Glomerular endothelial cell (primary cell): ENCODE data around the genes ZNF655 and CYP3A4.

DNA sequence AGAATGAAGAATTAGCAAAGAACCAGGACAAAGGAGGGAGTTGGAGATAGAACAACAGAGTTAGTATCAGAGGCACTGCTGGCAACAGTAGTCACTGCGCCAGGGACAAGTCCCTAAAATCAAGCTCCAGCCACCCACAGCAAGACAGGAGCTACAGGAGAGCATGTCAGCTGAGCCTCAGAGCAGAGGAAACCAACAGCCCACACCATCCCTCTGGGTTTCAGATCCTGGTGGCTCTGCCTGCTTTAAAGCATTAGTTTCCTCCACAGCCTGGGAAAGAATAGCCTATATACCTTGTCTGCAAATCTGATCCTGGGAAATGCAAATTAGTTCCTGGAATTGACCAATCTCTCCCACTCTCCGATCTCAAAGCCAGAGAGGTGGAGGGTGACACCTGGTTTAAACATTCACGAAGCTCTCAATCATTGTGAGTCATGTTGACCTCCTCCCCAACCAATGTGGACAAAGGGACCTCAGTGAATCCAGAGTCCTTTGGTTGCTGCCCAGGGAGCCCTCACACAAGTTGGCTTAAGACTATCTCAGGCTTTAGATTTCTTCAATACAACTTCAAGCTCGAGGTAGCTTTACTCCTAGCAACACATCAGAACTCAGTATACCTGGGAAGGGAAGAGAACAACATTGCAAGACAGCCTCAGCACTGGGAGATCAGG, 3.7 kb upstream of the KPNA7 start:
- RAMPAGE, long total RNA = no peak

DNA sequence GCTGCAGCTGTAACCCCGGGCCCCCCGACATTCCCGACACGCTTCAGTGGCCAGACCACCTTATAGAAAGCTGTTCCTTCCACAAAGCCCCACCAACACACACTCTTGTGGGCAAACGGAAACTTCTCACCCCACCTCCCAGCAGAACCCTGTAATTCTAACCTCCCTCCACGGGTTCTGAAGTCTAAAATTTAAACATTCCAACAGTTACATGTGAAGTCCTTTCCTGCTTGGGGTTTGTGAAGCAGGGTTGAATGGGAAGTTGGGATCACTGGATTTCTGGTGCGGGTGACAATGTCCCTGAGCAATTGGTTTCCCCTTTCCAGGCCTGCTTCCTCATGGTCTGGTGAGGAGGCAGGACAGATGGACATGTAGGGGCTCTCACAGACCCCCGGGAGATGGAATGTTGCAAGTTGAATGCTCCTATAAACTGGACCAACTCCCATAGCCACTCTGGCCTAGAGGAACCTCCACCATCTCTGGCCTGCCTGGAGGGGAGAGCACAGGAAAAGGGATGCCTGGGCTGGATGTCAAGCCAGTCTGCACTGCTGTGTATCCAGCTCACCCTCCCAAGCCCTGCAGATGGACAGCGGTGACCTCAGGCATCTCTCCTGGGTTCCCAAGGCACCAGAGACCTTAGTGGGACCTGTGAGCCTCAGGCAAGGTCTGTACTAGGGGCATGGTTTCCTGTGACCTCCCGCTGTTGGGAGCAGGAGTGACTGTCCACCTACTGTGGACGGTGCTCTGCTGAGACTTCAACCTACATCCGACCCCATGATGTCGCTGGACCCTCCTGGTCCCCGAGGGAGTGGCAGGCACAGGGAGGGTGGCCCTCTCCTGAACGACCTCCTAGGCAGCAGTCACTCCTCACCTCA, 11.3 kb downstream of the PDAP1 start:
- RAMPAGE, long total RNA = no peak

GRCh38 chr7:99450628-99451362, 12.1 kb downstream of the CPSF4 start:
- RAMPAGE, long total RNA = no peak

- RAMPAGE, long total RNA = no peak
Observed at GRCh38 chr7:99558159-99558360, 382 bp upstream of the ZNF655 start.

DNA sequence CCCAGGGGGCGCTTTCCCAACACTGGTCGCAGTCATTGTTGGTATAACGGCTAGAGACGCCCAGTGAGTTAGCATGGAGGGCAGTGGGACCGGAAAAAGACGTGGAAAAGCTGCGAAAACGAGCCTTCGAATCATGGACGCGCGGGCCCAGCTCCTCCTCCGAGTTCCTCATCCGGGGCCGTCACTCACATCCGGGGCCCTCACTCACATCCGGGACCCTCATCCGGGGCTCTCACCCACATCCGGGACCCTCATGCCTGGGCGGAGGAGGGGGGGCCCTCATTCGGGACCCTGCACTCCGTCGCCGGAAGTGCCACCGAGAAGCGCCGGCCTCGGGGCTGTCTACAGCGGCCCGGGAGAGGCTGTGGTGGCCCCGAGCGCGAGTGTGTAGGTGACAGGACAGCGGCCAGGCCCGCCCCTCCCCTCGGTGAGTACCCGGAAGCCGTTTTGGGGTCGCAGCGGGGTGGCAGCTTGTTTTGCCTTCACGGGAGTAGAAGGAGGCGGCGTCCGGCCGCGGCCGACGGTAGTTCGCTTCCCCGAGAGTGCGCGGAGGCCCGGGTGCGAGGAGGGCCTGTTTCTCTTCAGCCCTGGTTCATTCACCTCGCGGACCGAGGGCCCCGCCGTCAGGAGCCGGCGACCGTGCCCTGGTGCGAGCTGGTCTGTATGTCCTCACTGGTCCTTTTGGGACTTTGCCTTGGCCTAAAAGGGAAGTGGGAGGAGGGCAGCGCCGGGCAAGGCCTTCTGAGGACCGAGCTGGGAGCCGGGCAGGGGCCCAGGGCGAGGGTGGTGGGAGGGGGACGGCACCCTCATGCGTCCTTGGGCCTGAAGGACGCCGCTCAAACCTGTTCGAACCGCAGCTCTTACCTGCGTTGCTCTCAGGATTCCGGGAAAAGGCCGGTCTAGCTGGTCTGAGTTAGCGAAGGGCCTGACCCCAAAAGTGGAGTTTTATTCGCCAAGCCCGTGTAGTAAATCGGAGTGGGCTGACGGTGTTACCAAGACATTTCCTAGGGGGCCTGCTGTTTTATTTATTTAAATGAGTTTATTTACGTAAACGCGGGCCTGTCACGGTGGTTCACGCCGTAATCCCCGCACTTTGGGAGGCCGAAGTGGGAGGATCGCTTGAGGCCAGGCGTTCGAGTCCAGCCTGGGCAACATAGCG, at the start of gene ZNF655:
Gene ZNF655 (plus strand): TSS at position 282 of the 1,159 bp plus-strand sequence.
- RAMPAGE, long total RNA = no peak

DNA sequence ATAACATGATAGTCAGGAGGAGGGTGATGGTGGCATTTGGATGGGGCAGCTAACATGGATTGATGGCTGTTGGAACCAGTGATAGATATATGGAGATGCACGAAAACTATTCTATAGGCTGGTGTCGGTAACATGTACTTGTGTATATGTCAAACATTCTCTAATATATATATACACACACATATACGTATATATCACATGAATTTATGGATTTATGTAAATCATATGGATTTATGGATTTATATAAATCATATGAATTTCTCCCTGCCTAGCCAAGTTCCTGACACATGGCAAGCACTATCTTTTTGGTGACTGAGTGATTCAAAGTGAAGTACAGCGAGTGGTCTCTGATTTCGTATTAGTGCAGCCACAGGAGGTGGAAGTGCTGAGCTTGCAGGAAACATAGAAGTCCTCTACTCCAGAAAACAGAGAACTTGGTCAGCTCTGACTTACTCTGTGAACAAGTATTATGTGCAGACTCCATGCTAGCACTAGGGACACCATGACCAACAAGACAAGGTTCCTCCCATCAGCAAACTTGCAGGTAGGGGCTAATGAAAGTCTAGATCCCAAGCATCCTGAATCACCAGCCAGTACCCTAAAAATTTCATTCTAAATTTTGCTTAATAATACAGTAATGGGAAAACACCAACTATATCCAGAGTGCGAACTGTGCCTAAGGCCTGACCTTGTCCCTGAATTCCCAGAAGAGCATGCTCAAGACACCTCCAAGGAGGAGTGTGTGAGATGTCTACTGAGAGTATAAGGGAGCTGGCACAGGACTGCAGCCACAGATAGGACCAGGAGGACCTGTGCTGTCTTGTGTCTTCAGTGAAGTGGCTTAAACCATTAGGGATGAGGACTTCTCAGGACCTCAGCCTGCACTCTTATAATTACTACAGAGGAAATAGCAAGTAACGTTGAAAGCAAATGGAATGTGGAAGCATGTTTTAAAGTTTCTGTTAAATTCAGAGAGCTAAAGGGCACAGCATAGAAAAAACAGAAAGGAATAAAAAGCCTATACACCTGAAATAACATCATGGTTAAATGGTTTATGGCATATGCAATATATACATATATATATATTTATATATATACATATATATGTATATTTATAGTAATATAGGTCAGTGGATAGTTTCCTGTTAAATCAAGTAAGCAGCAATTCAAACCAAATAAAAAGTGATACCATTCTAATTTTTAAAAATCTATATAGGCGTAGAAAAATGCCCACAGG, 28.3 kb downstream of the CYP3A5 start:
- RAMPAGE, long total RNA = no peak

DNA sequence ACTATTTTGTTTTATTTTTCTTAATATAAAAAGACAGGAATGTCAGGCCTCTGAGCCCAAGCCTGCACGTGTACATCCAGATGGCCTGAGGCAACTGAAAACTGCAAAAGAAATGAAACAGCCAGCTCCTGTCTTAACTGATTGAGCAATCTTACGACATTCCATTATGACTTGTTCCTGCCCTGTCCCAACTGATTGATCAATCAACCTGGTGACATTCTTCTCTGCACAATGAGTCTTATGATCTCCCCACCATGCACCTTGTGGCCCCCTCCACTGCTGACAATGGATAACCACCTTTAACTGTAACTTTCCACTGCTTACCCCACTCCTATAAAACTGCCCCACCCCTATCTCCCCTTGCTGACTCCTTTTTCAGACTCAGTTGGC, 5.5 kb downstream of the CYP3A7 start:
- RAMPAGE, long total RNA = no peak

DNA sequence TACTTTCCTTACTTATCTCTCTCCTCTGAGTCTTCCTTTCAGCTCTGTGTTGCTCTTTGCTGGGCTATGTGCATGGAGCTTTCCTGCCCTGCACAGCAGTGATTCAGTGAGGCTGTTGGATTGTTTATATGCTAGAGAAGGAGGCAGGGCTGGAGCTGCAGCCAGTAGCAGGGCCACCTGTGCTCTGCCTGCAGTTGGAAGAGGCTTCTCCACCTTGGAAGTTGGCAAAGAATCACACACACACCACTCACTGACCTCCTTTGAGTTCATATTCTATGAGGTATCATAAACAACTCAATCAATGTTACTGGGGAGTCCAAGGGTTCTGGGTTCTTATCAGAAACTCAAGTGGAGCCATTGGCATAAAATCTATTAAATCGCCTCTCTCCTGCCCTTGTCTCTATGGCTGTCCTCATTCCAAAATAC, at the start of gene CYP3A4:
Gene CYP3A4 (minus strand): TSS at position 100 of the 426 bp plus-strand sequence.
- RAMPAGE, long total RNA = no peak

- RAMPAGE, long total RNA = no peak
Observed at GRCh38 chr7:99791808-99792109, 7.8 kb upstream of the CYP3A4 start.

DNA sequence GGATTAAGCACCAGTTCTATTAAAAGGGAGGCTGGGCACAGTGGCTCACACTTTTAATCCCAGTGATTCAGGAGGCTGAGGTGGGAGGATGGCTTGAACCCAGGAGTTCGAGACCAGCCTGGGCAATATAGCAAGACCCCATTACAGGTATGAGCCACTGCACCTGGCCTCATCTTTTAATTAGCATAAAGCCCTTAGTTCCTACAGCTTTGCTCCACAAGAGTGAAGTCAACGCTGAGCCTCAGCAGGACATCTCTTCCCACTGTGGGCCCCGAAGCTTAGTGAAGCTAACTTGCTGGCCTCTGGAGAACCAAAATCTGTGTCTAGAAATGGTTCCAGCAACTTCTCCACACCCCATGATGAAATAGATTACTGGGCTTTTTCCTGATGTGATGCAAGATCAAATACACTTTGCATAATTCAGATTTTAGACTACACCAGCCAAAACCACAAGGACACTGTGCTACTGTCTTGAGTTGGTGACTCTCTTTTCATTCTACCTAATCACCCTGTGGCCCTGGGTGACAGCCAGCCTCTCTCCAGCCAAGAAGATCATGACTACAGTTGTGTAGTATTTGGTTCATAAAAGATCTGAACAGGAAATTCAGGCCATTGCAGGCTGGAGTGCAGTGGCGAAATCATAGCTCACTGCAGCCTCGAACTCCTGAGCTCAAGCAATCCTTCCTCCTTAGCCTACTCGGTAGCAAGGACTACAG, 22.3 kb downstream of the AZGP1 start:
- RAMPAGE, long total RNA = no peak

DNA sequence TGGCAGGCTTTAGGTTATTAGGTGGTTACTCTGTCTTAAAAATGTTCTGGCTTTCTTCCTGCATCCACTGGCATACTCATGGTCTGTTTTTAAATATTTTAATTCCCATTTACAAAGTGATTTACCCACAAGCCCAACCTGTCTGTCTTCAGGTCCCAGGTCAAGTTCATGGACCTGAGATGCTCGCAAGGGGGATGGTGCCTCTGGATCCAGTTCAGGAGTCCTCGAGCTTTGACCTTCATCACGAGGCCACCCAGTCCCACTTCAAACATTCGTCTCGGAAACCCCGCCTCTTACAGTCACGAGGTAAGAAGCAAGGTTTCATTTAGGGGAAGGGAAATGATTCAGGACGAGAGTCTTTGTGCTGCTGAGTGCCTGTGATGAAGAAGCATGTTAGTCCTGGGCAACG, 8.6 kb downstream of the ZKSCAN1 start:
- RAMPAGE, long total RNA = no peak

DNA sequence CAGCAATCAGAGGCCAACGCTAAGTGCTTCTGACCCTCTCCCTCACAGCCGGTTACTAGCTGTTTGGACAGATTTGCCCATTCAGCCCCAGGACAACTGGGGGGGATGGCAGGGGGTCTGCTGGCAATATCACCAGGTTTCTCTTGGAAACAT, 11.3 kb downstream of the ZNF3 start:
- RAMPAGE, long total RNA = no peak

DNA sequence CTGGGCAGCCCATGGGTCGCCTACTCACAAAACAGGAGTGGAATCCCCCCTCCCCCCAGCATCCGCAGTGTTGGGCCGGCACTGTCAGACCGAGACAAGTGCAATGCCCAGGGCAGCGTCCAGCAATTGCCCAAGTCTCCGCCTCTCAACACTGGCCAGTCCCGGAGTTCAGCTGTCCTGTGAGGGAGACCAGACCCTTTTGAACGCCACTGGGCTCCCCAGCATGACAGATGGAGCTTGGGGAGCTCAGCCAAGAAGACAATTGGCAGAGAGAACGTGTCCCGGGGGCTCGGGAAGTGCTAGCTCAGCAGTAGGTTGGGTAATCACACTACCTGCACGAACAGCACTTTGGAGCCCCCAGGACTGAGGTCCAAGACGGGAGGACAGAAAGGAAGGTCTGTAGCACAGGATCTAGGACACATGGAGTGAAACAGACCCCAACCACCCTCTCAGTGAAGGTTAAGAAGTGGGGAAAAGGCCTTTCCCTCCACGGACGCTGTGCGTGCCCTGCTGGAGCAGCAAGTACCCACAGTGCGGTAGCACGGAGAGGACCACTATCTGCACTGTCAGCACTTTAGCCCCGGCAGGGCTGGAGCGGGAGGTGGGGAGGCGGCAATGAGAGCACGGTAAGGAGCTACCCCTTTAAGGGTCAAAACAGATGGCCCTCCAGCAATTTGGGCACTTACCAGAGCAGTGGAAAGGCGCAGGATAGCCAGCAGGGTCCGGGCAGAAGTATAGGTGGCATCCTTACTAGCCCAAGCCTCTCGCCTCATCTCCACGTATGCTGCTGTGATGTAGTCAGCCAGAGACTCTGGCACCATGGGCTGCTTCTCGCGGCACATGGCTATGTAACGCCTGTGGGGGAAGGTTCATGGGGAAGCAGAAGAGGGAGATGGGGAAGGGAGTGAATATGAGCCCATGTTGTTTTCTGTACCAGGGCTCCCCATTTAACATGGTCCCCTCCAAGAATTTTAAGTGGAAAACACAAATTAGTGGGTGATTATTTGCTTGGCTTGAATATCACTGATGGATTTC, 5.0 kb downstream of the COPS6 start:
- RAMPAGE, long total RNA = no peak

DNA sequence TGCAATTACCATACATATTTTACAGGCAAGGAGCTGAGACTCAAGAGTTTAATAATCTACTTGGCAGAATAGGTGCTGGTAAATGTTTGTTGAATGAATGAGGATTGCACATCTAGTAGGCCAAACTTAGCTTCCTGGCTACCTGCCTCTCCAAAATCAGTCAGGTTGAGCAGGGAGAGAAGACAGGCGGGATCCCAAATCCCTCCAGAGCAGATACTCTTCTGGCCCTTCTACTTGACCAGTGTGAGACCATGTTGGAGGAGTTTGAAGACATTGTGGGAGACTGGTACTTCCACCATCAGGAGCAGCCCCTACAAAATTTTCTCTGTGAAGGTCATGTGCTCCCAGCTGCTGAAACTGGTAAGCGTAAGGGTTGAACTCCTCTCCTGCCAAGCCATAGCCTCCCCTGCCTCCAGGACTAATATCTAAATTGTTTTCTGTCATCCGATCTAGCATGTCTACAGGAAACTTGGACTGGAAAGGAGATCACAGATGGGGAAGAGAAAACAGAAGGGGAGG, 2.4 kb upstream of the MBLAC1 start:
- RAMPAGE, long total RNA = no peak

- RAMPAGE, long total RNA = no peak
Observed at GRCh38 chr7:100130682-100131426, 4.1 kb downstream of the MBLAC1 start.

- RAMPAGE, long total RNA = no peak
Observed at GRCh38 chr7:100157664-100158589, 596 bp downstream of the TRAPPC14 start.

- RAMPAGE, long total RNA = no peak
Observed at GRCh38 chr7:100192336-100192861, 14.7 kb downstream of the STAG3 start.

DNA sequence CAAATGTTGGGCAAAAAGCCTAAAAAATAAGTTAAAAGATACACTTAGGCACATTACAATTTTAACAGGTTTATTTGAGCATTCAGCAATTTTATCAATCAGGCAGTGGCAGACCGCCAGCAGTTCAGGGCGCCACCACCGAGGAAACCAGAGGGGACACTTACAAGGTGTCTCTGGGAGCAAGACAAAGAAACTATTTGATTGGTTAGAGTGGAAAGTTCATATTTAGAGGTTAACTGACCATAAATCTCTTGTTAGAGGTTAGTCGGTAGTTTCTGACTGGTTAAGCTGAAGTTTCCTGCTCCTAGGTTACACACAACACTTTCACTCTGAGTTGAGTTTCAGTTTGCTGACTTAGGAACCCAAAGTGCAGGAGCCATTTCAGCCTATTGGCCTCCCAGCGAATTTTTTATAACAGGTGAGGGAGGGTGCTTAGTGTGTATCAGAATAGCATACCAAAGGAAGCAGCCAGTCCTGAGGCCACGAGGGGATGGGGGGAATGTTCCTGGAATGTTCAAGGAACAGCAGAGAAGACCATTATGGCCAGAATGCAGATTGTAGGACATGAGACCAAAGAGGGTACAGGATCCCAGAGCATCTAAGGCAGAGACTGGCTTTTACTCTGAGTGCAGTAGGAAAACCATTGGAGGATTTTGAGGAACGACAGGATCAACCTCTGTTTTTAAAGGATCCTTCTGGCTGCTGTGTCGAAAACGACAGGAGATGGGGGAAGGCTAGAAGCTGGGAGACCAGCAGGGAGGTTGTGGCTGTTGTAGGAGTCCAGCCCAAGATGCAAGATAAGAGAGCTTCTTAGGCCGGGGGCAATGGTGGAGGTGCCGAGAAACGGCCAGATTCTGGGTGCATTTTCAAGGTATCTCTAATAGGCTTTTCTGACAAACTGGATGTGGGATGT, 10.6 kb upstream of the PVRIG start:
- RAMPAGE, long total RNA = no peak

- RAMPAGE, long total RNA = no peak
Observed at GRCh38 chr7:100338044-100338580, 19.8 kb upstream of the PILRB start.

GRCh38 chr7:100360018-100360871, 2.3 kb downstream of the PILRB start:
- RAMPAGE, long total RNA = no peak